SJSA1 (cell line): ENCODE data around the gene ABTB1.

DNA sequence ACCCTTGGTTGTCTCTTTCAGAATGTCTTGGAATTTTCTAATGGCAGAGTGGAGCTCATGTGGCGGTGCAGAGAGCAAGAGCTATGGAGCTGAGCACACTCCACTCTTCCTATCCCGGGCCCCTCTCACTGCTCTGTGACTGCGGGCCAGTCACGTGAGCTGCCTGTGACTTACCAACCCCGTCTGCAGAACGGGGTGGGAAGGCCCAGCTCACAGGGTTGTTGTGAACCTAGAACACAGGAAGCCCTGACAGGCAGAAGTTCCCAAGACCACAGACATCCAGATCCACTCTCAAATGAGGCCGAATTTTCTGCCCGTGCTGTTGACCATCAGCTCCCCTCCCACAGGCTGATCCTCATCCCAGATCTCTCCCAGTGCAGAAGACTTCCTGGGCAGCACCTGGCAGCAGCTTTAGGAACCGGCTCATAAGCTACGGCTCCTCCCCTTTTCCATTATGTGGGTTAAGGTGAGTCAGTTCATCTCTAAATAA lies 35.4 kb upstream of the PLXNA1 start:
- RAMPAGE, long total RNA: no peak

- RAMPAGE, long total RNA: no peak
Observed at GRCh38 chr3:126961962-126962191, 21.0 kb upstream of the PLXNA1 start.

DNA sequence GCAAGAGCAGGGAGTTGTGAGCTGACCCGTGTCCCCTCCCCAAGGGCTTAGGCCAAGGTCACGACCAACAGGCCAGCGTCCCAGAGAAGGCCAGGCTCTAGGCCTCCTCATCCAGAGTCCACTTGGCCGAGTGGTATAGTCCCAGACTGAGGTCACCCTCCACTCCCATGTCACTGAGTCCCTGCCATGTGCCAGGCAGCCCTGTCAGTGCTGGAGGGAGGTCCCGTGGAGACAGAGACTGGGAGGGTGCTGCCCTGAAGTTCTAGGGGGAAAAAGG lies 44.0 kb downstream of the TPRA1 start:
- RAMPAGE, long total RNA: no peak

DNA sequence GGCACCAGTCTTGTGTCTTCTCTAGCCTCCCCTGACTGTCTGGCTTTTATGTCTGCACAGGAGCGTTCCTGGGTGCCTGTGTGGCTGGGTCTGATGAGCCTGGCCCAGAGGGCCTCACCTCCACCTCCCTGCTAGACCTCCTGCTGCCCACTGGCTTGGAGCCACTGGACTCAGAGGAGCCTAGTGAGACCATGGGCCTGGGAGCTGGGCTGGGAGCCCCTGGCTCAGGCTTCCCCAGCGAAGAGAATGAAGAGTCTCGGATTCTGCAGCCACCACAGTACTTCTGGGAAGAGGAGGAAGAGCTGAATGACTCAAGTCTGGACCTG lies 10.2 kb downstream of the PODXL2 start:
- RAMPAGE, long total RNA: no peak

GRCh38 chr3:127672641-127673695 lies at the start of gene ABTB1:
Gene ABTB1 (plus strand): TSS chr3:127672952.
- RAMPAGE, long total RNA: no peak

- RAMPAGE, long total RNA: no peak
Observed at GRCh38 chr3:127680261-127680888, 7.6 kb downstream of the ABTB1 start.

DNA sequence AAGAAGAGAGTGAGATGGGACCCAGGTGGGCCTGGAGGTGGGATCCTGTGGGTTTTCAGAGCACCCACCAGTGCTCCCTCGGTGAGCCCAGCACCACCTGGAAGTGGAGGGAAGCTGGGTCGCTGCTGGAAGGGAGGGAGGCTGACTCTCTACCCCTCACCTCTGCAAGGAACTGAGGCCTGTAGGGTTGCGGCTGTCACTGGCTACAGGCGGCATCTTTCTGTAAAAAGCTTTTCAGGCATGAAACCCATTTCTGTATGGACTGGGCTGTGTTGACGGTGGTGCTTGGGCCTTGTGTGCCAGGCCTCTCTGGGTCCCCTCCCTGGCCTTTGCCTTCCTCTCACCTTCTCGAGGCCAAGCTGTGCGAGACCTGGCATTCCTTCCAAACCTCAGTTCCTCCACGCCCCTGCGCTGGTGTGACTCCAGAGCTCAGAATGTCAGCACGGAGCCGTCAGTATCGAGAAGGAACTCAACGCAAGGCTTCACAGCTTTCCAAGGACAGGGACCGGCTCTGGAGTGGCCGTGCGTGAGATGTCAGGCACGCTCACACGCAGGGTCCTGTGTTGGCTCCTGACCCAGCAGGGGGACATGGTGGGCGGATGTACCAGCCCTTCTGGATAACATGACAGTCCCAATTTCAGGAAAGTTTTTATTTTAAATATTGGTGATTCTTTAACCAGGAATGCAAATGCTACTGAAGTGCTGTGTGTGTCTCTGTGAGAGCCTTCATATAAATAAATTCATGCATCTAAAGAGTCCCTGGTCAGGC lies 16.7 kb downstream of the ABTB1 start:
- RAMPAGE, long total RNA: no peak

- RAMPAGE, long total RNA: no peak
Observed at GRCh38 chr3:127734296-127735524, 62.0 kb downstream of the ABTB1 start.

GRCh38 chr3:127778327-127778793 lies 44.0 kb downstream of the MGLL start:
- RAMPAGE, long total RNA: no peak

GRCh38 chr3:127786214-127786752 lies 36.0 kb downstream of the MGLL start:
- RAMPAGE, long total RNA: no peak

- RAMPAGE, long total RNA: no peak
Observed at GRCh38 chr3:127791044-127791455, 31.3 kb downstream of the MGLL start.

GRCh38 chr3:128050446-128051095 lies 1.7 kb upstream of the SEC61A1 start:
- RAMPAGE, long total RNA: no peak

- RAMPAGE, long total RNA: no peak
Observed at GRCh38 chr3:128070665-128071315, 18.6 kb downstream of the SEC61A1 start.

GRCh38 chr3:128071994-128072946 lies 20.0 kb downstream of the SEC61A1 start:
- RAMPAGE, long total RNA: no peak

DNA sequence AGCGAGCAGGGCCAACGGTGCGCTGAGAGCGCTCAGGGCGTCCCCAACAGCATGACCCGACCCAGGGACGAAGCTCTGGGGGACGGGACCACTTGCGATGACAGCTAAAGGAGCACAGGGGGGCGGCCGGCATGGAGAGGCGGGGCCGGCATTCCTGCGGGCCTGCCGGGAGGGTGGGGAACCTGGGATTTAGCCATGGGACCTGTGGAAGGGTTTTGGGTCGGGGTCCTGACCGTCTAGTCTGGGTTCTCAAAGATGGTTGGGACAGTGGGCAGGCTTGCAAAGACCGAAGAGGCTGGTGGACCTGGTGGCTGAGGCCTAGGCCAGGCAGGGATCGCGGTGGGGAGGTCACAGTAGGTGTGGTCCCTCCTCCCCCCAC lies 24.0 kb downstream of the SEC61A1 start:
- RAMPAGE, long total RNA: no peak

GRCh38 chr3:128151507-128152167 lies 1.6 kb upstream of the EEFSEC start:
- RAMPAGE, long total RNA: no peak

DNA sequence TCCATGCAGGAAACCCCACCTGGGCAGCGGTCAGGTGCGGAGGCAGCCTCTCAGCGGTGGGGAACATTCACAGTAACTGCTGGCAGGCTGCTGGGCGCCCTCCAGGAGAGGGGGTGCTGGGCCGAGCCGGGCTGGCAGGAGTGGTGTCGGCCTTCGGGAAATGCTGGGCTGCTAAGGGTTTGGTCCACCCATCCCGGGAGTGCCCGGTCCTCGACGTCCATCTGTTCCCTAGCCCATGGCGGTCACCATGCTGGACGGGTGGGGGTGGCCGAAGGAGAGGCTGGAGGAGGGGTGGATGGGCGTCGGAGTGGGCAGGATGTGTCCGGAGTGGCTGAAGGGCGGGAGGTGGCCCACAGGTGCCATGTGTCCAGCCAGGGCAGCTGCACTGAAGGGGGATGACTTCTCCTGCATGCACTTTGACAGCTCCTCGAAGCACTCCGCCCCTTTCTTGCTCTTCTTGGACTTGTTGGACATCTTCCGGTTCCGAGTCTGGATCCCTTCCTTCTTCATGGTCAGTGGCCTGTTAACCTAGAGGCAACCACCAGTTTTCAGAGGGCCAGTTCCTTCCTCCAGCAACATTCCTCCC lies 12.1 kb downstream of the GATA2 start:
- RAMPAGE, long total RNA: no peak

- RAMPAGE, long total RNA: no peak
Observed at GRCh38 chr3:128488211-128489066, 4.6 kb downstream of the GATA2 start.

- RAMPAGE, long total RNA: no peak
Observed at GRCh38 chr3:128497493-128498205, 4.6 kb upstream of the GATA2 start.

- RAMPAGE, long total RNA: no peak
Observed at GRCh38 chr3:128575638-128576293, 74.9 kb downstream of the RPN1 start.